ENCODE measurements around a stretch of chr5.

DNA sequence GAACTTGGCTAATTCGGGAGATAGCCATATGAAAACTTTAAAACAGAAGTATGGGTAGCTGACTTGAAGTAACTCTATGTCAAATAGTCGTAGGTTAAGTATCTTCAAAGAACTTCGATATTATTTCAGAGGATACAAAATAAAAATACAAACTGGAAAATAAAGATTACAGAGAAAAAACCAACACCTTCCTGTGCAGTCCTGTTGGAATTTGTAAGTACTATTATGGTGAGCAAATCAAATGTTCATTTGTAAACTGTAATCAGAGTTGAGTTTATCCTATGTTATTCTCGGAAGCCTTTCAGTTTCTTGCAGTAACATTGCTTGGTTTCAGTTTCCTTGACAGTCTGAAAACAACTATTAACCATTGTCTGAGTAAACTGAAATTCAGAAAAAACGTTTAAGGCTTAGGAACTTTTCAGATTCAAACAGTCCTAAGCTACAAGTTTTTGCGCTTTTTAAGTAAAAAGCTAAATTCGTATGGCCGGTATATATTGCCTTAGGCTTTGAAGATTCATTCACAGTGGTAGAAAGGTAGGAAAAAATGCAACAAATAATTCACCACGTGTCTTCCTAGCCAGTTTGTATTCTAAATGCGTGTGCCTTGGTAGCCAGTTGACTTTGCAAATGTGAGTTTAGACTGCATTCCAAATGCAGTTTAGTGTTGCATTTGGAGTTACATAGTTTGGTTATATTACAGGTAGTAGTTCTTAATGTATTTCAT is 2.5 kb downstream of the GPBP1 start:
- PRO-cap: bidirectional peak, plus-strand start at position 390 of the sequence, minus-strand start at position 213 of the sequence; unidirectional peak, minus-strand start at position 623 of the sequence

GRCh38 chr5:59152536-59152958 is 569.7 kb downstream of the RAB3C start:
- PRO-cap: no peak

DNA sequence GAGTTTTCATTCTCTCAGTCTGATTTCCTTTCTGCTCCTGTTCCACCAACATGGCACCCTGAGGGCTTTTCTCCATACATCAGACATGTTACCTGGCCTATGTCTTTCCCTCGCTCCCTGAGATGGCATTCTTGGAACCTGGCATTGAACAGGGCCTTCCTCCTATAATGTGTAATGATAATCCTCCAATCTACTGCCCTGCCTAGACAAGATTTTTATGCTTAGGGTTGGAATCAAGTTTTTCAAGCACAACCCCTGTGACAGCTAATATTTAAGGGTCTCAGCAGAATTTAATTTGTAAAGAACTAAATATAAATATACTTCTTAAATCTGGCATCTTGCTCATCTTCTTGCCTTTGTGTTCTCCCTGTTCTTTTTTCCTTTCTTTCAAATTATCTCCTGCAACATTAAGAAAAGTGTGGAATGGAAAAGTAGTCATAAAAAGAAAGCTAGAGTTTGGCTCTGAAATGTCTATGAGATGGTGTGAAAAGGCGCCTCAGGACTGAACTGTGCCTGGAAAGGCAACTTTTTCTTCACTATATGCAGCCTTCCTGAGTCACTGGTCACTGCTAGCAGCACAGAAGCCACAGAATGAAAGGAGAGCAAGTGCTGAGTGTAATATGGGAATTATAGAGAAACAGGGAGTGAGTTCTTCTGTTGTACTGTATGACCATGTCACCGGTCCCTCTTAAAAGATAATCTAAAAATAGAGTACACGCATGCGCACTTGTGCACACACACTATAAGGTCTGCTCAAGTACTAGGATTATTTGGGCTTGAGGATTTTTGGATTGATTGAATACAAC is 572.2 kb downstream of the PDE4D start:
- PRO-cap: no peak

DNA sequence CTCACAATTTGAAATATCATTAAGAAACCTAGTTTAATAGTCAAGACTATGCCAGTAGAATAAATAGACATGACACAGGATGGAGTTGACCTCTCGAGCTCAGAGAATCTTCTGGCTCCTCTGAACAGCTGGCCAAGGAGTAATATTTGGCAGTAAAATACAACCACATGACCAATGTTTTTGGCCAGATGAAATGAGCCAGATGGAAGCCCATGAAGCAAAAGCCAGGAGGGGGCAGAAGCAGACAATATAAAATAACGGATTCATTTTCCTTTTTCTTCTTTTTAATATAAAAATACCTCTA is 542.2 kb downstream of the PDE4D start:
- PRO-cap: no peak

GRCh38 chr5:59358495-59359025 is 535.0 kb downstream of the PDE4D start:
- PRO-cap: no peak

DNA sequence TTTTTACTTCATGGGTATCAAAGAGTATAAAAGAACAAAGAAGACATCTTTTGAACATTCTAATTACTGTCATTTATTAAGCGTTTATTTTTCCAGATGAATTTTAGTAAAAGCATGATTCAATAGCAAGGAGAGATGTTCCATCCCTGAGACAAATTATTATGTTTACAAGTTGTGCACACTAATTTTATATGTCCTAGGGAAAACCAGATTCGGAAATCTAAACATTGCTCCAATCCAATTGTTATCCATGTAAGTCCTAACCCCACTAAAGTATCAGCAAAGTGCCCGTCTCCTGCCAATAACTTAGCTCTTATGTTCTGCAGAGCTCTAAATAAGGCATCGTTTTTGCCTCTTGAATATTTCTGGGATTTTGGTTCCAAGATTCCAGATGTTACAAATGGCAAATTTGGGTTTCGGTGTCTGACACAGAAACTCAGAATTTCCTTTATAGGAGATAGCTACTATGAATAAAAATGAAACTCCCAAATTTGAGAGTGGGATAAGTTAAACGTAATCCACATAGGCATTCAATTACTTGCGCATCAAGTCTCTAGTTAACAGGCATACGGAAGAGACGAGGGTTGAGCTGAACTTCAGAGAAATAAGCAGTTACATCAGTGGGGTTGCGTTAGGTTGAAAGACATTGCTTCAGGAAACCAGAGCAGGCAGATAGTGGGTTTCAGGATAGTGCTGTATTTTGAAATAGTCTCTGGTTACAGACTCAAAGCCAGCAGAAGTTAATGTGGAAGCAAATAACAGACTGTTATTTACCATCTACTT is 533.7 kb downstream of the PDE4D start:
- PRO-cap: no peak

DNA sequence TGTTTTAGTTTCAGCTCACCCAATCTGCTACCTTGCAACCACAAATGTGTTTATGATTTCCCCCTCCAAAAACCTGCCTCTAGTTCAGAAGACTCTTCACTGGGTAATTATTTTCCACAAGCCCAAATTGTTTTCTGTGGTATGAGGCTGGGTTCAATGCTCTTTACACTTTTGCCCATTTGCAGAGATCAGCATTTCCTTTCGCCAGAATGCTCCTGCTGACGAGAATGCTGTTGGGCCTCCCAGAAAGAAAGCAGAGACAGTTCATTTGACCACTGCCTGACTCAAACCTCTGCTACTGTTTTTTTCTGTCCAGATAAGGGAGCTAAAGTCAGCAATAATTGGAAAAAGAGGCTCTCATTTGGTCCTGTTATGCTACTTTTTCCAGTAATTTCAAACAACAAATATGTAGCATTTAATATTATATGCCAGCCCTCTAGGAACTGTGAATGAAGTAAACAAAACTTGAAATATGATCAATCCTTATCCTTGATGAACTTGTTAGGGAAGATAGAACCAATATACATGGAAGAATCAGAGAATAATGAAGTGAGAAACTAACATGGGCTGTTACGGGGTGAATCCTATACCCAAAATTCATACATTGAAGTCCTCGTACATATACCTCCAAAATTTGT is 427.1 kb downstream of the PDE4D start:
- PRO-cap: unidirectional peak, plus-strand start at position 271 of the sequence

GRCh38 chr5:59585445-59585862 is 308.1 kb downstream of the PDE4D start:
- PRO-cap: no peak

DNA sequence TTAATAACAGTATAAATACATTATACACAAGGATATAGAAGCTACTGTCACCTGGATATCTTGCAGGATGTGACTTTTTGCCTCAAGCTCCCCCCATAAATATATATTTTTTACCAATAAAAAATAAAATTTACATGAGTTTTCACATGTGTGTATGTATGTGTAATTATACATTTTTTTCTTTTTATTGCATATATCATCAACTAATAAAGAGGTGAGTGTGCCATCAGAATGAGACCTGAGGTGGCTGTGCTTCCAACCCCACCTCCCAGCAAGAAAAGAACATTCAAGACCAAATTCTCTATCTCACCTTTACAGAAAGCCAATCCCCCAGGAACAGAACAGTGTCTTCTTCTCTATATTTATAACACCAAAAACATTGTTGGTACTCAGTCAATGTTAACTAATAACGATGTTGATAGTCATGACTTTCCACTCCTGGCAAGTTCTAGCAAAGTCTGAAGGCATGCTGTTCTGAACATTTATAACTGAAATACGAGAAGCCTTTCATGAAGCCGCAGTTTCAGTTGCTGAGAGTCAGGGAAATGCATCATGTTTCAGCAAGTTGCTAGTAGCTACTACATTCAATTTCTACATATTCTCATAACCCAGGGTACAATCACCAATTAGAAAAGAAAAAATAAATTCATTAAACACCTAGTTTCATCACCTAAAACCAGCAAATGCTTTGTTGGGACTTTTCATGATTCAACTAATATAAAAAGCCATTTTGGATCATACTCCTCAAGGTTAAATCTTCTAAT is 301.5 kb downstream of the PDE4D start:
- PRO-cap: no peak

- PRO-cap: no peak
Measured at GRCh38 chr5:59623151-59623983, 270.2 kb downstream of the PDE4D start.

- PRO-cap: no peak
Measured at GRCh38 chr5:59649395-59649659, 244.2 kb downstream of the PDE4D start.

- PRO-cap: no peak
Measured at GRCh38 chr5:59750301-59750759, 143.2 kb downstream of the PDE4D start.

DNA sequence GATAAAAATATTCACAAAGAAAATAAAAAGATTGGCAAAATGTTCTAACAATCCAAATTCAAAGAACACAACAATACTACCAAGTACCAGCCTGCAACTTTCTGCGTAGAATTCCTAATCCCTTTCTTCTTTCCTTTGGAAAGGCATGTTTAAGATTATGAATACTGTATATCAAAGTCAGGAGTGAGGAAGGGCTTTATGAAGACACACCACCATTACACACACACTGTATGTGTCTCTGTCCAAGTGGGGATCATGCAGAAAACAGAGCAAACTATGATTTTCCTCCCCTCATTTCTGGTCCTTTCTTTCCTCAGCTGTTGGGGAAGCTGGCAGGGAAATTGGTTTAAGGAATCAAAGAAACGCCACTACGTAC is 126.0 kb downstream of the PDE4D start:
- PRO-cap: no peak

GRCh38 chr5:59965129-59965866 is 71.8 kb upstream of the PDE4D start:
- PRO-cap: no peak

DNA sequence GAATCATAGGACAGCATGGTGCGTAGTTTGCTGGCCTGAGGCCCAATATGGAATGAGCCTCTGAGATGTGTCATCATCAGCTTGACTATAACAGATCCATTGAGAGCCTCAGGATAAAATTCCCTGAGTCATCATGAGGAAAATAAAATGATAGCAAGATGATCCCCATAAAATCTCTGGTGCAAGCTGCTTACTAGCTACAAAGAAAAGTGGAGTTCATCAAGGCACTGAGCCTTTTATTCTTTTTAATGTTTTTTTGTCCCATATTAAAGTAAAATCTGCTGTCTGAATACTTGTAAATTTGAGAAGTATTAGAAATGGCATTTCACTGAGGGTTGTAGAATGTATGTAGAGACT is 303.0 kb upstream of the PDE4D start:
- PRO-cap: no peak

DNA sequence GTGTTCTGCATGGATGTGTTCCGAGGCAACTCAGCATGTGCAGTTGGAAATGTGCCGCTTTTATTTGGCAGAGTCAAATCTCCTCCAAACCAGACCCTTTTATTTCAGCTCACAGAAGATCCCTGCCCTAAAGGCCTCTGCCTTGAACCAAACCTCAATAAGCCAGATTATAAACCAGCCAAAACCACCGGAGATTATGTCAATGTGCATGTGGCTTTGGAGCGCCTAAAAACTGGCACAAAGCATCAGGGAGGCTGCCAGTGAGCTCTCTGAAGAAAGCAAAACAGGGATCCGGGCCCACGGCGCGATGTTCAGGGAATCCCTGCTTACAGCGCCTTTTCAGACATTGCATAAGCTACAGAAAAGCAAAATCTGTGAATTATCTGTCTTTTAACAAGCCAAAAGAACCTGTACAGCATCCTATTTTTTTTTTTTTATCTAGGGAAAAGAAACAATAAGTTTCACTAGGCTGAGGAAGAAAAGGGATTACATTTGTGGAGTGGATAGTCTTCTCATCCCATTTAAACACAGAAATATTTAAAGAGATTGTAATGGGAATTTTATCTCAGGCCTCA is 360.0 kb downstream of the DEPDC1B start:
- PRO-cap: no peak

DNA sequence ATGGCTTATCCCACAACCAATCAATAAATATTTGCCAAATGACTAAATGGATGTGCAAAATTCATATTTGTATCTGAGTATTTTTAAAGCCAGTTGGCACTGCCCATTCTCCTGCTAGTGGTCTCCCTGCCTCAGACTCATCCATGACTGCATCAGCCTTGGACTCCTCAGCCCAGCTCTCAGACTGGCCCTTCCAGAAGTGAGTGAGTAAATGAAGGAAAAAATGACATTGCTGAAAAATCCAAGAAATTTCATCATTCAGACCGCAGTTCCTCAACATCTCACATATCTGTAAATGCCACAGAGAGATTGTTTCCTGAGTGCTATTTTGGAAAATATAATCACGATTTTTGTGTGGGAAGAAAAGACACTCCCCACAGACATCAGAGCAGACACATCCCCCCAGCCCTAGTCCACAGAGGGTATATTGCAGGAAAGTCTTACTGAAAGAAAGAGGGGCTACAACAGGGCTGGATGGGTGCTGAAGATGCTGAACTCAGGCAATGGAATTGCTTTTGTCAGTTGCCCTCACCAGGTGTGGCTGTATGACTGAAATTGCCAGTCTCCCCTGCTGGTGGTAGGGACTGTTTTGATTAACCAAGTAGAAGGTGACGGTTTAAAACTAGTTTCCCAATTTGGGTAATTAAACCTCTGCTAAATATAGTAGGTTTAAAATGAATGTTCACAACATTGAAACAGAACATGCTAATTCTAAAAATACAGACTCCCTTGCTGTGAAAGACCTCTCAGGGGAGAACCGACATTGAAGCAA is 158.9 kb downstream of the DEPDC1B start:
- PRO-cap: no peak

GRCh38 chr5:61328163-61328696 is 3.8 kb upstream of the ZSWIM6 start:
- PRO-cap: no peak

GRCh38 chr5:61331891-61332140 is 242 bp upstream of the ZSWIM6 start:
- PRO-cap: bidirectional peak, plus-strand start at chr5:61332258, minus-strand start at chr5:61332013

DNA sequence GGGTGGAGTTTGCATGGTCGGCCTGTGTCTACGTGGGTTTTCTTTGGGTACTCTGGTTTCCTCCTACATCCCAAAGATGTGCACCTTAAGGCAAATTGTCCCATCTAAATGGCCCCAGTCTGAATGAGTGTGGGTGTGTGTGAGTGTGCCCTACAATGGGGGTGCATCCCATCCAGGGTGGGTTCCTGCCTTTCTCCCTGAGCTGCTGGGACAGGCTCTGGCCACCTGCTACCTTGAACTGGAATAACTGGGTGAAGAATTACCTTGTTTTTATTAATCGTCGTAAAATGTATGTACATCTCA is 9.0 kb downstream of the ZSWIM6 start:
- PRO-cap: no peak